ENCODE measurements around the genes GAS6 and RASA3.

DNA sequence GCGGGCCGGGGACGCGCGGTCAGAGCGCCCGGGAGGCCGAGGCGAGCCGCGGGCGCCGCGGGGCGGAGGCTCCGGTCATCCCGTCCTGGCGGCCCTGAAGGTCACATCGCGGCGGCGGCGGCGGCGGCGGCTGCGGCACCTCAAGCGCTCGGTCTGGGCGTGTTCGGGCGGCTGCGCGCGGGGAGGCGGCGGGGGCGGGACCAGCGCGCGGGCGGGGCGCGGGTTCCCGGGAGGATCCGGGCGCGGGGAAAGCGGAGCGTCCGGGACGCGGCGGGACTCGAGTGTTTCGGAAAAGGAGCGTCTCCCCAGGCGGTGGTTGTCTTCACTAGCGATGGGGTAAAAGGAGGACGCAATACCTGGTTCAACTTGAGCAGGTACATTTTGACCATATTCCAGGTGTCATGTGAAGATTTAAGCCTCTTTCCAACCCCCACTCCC, at the start of gene GAS6:
Gene GAS6 (minus strand): TSS at position 155 of the 438 bp plus-strand sequence.
- PRO-cap, 10 experiments: peak in 10 of 10 experiments; most common plus-strand start position 221 of the sequence (in 5); most common minus-strand start position 155 of the sequence (in 10)

DNA sequence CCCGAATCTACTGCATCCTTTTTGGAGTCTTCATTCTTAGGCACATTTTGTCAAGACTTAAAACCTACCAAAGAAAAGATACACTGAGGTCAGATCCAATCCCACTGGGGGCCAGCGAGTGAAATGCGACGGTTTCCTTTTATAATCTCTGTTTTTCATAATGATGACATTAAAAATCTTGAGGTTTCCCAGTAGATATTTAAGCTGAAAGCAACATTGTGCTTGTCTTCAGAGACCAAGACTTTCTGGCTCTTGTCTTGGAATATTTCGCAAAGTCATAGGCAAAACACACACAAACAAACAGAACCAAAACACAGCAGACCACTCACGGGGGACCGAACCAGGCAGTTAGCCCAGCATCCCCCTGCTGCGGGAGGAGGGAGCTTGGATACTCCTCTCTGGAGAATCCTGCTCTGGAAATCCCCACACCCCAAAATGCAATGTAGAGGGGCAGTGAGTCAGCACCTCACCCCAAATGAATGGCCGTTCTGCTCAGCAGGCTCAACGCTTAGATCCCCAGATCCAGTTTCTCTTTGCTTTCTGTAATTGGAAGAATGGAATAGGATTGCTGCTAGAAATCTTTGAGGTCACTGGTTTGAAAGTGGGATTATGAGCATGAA, 594 bp upstream of the GAS6 start:
- PRO-cap, 10 experiments: no peak in any of the 10 experiments

GRCh38 chr13:113883256-113883792, 19.4 kb upstream of the GAS6 start:
- PRO-cap, 10 experiments: no peak in any of the 10 experiments

DNA sequence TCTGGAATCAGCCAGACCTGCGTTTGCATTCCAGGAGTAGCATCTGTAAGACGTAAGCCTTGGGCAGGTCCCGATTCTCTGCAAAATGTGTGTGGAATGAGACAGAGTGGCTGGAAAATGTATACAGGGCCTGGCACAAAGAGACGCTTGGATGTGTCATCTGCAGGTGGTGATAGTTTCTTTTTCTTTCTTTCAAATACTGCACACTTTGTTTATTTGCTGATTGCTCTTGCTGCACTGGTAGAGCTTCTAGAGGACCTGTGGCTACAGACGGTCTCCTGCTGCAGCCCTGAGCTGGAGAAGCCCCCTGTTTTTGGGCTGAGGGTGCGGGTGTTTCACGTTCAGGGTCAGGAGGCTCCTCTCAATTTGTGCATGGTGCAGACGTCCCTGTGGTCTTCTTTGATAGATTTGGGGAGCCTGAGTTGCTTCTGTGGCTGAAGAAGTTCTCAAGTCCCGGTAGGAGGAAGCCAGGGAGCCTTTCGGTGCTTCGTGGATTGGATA, 43.9 kb upstream of the GAS6 start:
- PRO-cap, 10 experiments: no peak in any of the 10 experiments

GRCh38 chr13:113970665-113971329, 3.1 kb downstream of the C13orf46 start:
- PRO-cap, 10 experiments: peak in 3 of 10 experiments; most common plus-strand start chr13:113971047 (in 2); most common minus-strand start chr13:113970893 (in 3)

DNA sequence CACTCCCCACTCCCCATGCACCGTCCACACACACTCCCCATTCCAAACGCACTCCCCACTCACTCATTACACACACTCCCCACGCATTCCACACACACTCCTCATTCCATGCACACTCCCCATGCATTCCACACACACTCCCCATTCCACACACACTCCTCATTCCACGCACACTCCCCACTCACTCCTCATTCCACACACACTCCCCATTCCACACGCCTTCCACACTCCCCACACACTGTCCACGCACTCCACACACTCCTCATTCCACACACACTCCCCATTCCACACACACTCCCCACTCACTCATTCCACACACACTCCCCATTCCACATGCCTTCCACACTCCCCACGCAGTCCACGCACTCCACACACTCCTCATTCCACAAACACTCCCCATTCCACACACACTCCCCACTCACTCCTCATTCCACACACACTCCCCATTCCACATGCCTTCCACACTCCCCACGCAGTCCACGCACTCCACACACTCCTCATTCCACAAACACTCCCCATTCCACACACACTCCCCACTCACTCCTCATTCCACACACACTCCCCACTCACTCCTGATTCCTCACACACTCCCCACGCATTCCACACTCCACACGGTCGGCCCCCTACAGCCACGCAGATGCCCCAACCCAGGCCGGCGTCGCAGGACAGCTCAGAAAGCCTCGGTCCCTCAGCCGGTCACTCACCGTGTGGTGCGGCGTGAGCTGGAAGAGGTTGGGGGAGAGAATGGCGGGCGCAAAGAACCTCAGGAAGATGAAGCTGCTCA, 38.8 kb upstream of the C13orf46 start:
- PRO-cap, 10 experiments: no peak in any of the 10 experiments

DNA sequence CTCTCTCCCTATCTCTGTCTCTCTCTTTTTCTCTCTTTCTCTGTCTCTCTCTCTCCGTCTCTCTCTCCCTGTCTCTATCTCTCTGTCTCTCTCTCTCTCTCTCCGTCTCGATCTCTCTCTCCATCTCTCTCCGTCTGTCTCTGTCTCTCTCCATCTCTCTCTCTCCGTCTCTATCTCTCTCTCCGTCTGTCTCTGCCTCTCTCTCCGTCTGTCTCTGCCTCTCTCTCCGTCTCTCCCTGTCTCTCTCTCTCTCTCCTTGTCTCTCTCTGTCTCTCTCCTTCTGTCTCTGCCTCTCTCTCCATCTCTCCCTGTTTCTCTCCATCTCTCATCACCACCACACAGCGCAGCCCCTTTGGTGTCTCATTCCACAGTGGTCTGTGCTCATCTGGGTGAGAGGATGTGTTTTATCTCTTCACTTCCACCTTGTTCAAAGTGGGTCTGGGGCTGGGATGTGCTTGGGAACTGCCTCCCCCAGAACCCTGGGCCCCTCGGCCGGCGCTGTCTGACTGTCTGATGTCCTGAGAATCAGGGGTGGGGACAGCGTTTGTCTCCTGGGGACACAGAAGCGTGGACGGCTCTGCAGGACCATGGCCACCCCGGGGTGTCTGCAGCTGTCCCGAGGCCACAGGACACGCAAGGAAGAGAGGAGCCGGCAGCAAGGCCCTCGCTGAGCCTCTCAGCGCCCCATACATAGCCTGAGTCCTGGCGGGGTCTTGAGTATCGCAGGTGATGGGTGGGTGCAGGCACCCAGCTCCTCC, 40.2 kb upstream of the C13orf46 start:
- PRO-cap, 10 experiments: no peak in any of the 10 experiments

DNA sequence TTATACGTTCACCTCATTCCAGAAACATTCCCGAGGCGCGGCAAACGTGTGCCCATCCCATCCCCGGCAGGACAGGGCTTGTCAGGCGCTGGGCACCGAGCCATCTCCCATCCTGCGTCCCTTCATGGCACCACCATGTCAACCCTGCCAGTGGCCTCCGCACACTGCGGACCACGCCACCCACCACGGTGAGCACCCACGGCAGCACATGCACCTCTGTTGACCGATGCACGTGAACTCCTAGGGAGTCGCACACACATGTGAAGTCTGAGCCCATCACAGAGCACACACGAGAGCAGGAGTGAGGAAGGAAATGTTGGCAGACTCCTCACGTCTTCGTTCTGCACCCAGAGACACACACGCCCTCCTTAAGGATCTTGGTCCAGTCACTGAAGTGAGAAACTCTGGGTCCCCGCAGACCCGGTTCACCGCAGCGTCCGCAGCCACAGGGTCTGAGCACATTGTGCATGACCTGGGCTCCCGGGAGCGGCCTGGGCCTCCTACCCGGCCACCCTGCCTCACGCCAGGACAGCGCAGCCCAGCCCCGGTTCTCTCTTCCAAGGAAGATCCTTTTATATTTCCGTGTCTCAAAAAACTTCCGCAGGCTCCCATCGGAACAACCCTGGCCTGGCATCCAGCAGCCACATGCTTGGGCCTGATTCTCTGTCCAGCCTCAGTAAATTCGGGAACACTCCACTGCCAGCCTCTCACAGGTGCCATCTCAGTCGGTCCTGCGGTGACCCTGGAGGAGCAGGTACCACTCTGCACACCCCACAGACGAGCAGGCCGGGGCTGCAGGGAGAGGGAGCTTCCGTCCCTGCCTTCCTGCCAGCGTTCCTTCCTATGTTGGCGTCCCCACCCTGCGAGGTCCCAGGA, 68.5 kb upstream of the C13orf46 start:
- PRO-cap, 10 experiments: no peak in any of the 10 experiments

- PRO-cap, 10 experiments: no peak in any of the 10 experiments
Measured at GRCh38 chr13:114064729-114065050, 67.7 kb downstream of the RASA3 start.

GRCh38 chr13:114066548-114066847, 65.9 kb downstream of the RASA3 start:
- PRO-cap, 10 experiments: no peak in any of the 10 experiments

GRCh38 chr13:114078279-114079432, 53.8 kb downstream of the RASA3 start:
- PRO-cap, 10 experiments: peak in 8 of 10 experiments; most common plus-strand start chr13:114078741 (in 1); most common minus-strand start chr13:114078592 (in 8)

GRCh38 chr13:114081713-114082251, 50.6 kb downstream of the RASA3 start:
- PRO-cap, 10 experiments: no peak in any of the 10 experiments

GRCh38 chr13:114132229-114133141, at the start of gene RASA3:
RASA3 (minus strand) TSS chr13:114132623.
- PRO-cap, 10 experiments: peak in 10 of 10 experiments; most common plus-strand start chr13:114132705 (in 5); most common minus-strand start chr13:114132623 (in 10)

DNA sequence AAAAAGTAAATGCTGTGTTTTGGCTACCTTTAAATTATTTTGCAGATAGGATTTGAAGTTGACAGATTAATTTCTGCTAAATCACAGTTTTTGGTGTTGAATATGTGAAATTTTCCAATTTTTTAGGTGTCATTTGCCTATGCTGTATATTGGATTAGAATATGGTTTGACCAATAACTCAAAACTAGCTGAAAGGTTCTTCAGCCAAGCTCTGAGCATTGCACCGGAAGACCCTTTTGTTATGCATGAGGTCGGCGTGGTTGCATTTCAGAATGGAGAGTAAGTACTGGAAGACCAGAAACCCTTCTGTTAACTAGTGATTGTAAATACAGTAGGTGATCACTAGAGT, 22.2 kb downstream of the CDC16 start:
- PRO-cap, 10 experiments: no peak in any of the 10 experiments